A673 (cell line): ENCODE measurements around the gene SERPINB1.

GRCh38 chr6:2732637-2733103 is 18.1 kb downstream of the MYLK4 start:
- PRO-cap, result no peak

DNA sequence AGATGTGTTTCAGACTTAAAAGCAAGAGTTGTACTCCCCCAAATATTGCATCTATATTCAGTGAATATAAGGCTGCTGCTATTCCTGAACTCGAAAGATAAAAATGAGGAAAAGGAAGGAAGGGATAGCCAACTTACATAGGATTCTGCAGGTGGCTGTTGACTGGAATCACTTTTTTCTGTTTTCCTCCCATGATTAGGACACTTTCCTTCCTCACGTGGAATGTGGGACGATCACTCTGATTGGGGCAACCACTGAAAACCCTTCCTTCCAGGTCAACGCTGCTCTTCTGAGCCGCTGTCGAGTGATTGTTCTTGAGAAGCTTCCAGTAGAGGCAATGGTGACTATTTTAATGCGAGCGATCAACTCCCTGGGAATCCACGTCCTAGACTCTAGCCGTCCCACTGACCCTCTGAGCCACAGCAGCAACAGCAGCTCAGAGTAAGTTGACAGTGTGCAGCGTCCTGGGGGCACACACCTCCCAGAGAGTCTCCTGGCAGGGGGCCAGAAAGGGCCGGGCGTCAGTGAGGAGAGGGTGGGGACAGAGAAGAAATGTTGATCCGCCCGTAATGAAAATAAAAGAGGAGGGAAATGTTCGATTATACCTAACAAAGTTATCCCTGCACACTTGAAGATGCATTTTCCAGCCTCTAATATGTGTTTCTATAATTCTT is 4.9 kb downstream of the WRNIP1 start:
- PRO-cap, result no peak

DNA sequence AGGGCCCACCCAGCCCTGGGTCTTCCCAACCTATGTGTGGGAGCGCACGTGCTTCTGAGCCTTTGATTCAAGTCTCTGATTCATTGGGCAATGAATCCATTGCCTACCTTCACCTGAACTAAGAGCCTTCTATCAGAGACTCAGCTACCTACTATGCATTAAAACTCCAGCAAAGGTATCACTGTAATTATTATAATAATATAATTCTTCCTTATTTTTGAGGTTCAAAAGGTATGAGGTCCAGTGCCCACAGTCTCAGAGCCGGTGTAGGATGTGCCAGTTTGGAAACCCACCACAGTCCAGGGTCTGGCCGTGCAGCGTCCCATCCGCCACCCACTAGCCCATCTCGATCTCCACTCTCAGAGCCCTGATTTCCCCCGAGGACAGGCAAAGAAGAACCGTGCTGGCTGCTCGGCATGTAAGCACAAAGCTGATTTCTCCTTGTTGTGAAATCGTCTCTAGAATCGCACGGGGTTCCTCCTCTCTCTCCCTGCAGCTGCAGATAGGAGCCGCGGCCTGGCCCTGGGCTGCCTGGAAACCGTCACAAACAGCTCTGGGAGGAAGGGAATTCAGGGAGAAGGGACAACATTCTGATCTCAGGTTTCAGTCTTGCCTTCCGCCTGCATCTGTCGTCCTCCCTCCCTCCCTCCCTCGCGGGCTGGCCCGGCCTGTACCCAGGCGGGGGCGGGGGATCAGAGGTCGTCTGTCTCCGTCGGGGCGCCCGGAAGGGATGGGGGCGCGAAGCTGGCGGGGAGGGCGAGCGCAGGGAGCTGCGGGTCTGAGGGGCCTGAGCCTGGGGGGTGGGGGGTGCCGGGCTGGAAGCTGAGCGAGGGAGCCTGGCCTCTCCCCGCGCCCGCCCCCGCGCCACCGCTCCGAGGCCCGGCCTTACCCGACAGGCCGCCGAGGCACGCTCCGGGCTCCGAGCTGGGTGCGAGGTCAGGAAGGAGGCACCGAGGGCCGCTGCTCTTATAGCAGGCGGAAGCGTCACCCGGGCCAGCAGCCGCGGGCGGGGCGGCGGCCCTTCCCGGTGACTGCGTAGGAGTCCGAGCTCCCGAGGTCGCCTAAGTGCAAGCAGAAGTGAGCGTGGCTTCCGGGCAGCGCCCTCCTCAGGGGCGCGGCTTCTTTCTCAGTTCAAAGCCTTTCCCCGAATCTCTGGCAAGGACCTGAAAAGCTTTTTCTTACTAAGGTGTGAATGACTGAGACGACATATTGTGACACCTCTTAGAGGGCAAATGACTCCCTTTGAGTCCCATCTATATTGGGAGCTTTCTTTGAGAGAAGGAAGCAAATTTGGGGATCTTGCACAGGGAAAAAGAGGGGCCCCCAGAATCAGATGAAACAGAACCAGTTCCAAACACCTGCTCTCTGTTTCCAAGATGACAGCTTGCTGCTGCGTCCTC is at the start of gene SERPINB1:
SERPINB1 (minus strand) TSS at position 941 of the 1,400 bp plus-strand sequence.
- PRO-cap, result bidirectional peak, plus-strand start at position 447 of the sequence, minus-strand start at position 399 of the sequence

DNA sequence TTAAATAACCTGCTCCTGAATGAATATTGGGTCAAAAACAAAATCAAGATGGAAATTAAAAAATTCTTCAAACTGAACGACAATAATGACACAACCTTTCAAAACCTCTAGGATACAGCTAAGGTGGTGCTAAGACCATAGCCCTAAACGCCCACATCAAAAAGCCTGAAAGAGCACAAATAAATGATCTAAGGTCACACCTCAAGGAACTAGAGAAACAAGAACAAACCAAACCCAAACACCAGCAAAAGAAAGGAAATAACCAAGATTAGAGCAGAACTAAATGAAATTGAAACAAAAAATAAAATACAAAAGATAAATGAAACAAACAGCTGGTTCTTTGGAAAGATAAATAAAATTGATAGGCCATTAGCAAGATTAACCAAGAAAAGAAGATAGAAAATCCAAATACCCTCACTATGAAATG is 22.9 kb downstream of the SERPINB9 start:
- PRO-cap, result no peak

DNA sequence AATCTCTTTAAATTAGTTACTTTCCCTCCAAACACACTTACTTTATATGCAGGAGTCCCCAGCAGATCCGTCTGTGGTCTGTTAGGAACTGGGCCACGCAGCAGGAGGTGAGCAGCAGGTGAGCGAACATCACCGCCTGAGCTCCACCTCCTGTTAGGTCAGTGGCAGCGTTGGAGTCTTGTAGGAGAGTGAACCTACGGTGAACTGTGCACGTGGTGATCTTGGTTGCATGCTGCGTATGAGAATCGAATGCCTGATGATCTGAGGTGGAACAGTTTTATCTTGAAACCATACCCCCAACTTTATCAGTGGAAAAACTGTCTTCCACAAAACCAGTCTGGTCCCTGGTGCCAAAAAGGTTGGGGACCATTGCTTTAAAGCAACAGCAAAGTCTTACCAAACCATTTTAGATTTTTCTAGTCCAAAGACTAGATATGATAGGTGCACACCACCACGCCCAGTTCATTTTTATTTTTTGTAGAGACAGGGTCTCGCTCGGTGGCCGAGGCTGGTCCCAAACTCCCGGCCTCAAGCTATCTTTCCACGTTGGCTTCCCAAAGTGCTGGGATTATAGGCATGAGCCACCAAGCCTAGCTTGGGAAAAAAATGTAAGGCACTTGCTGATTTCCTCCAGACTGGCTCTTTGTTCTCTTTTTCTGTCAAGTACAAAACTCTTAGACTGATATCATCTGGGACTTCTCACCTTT is 4.9 kb downstream of the SERPINB6 start:
- PRO-cap, result no peak

DNA sequence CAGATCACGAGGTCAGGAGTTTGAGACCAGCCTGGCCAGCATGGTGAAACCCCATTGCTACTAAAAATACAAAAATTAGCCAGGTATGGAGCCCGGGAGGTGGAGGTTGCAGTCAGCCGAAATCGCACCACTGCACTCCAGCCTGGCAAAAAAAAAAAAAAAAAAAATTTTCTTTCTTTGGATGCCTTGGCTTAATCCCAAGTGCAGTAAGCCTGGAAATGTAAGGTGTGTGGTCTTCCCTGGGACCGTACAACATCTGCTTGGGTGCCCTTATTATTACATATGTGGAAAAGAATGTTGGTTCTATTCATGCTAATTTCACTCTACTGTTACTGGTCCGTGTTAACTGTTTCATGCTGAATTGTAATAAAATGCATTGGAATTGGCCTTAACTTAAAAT is 1.5 kb downstream of the SERPINB6 start:
- PRO-cap, result no peak

- PRO-cap, result unidirectional peak, plus-strand start at chr6:2970843
Observed at GRCh38 chr6:2970702-2971428, 502 bp downstream of the SERPINB6 start.

GRCh38 chr6:2976443-2976860 is 5.1 kb upstream of the SERPINB6 start:
- PRO-cap, result no peak

DNA sequence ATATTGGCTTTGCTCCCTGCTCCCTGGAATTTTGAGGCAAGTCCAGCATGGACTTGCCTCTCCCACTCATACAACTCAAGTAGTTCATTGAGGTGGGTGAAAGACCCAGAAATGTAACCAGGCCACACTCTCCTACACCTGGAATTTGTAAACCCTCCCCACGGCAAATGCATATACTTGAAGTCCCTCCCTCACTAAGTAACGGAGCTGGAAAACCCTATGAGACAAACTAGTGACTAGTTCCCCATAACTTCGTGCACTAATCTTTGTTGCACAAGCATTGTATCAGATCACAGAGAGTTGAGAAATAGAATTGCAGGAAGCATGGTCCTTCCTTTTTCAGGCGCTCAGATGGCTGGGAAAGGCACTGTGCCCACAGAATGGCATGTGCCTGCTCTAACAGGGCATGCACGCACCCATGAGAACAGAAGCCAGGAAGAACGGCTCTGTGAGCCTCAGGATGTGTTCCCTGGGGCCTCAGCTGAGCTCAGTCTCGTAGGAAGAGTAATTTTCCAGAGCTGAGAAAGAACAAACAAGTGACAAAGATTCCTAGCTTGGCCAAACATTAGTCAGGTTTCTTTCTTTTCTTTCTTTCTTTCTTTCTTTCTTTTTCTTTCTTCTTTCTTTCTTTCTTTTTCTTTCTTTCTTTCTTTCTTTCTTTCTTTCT is 10.2 kb upstream of the SERPINB6 start:
- PRO-cap, result no peak

DNA sequence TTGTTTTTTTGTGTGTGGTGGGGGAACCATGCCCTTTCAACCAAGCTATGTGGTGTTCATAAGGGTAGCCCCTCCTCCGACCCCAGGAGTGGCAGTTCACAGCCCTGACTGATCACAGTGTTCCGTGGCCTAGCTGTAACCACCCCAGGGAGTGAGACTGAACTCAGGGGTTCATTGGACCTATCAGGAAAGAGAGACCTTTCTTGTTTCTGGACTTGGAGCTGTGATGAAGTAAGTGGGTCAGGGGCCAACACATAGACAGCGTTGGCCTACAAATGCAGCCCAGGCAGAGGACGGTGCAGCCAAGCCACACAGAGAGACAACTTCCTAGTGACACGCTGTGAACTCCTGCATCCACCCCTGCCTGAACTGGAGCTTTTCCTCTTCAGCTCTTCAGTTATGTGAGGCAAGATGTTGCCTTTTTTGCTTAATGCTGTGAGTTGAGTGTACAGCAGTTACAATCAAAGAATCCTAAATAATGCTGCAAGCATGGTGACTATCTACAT is 26.1 kb downstream of the NQO2 start:
- PRO-cap, result no peak

DNA sequence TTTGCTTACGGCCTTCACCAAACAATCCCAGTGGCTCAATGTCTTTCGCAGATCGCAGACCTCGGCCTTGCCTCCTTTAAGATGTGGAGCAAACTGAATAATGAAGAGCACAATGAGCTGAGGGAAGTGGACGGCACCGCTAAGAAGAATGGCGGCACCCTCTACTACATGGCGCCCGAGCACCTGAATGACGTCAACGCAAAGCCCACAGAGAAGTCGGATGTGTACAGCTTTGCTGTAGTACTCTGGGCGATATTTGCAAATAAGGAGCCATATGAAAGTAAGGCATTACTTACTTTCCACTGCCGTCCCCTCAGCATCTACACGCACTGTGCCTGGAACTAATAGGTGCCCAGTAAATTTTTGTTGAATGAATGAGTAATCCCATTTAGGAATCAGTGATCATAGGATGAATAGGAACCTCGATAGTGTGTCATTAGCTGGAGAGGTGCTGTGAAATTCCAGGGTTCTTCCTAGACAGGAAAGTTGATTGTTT is 14.8 kb downstream of the RIPK1 start:
- PRO-cap, result no peak

DNA sequence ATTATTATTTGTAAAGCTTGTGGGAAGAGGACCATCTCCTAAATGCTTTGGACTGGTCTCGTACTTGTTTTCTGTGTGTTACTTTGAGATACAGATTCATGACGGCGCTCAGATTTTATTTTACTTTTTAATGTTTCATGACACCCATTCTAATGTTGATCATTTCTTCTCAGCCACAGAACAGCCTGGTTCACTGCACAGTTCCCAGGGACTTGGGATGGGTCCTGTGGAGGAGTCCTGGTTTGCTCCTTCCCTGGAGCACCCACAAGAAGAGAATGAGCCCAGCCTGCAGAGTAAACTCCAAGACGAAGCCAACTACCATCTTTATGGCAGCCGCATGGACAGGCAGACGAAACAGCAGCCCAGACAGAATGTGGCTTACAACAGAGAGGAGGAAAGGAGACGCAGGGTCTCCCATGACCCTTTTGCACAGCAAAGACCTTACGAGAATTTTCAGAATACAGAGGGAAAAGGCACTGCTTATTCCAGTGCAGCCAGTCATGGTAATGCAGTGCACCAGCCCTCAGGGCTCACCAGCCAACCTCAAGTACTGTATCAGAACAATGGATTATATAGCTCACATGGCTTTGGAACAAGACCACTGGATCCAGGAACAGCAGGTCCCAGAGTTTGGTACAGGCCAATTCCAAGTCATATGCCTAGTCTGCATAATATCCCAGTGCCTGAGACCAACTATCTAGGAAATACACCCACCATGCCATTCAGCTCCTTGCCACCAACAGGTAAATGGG is 13.0 kb upstream of the BPHL start:
- PRO-cap, result no peak

DNA sequence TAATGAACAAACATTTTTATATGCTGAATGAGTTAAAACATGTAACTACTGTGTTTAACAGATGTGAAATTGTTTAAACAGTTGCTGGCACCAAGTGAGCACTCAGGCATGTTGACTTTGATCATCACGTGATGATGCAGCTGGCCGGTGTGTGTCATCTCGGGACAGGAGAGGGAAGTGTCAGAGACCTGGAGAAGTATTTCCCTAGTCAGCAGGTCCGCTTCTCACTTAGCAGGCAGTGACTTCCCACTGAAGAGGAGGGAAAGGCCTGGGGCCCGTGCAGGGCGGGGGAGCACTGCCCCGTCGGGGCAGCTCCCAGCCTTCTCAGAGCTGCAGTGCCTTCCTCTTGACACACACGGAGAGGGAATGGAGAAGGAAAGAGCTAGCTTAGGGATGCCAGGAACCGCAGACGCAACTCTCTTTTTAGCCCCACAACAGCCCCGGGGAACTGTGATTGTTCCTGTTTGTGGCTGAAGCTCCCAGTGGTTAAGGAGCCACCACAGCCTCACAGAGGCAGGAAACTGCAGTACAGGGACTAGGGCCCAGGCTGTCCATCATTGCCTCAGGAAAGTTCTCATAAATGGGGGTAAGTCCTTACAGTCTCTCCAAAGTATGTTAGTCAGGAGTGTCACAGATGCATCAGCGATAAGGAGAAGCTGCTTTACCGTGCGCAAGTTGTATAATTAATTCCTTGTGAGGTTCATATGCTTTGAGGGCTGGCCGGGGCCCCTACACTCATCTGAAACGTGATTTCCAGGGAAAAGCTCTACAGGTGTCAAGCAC is 17.9 kb downstream of the TUBB2A start:
- PRO-cap, result no peak

DNA sequence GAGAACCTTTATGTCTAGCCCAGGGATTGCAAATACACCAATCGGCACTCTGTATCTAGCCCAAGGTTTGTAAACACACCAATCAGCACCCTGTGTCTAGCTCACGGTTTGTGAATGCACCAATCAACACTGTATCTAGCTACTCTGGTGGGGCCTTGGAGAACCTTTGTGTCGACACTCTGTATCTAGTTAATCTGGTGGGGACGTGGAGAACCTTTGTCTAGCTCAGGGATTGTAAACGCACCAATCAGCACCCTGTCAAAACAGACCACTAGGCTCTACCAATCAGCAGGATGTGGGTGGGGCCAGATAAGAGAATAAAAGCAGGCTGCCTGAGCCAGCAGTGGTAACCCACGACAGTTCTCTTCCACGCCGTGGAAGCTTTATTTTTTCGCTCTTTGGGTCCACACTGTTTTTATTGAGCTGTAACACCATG is 13.9 kb upstream of the TUBB2A start:
- PRO-cap, result unidirectional peak, plus-strand start at position 349 of the sequence

DNA sequence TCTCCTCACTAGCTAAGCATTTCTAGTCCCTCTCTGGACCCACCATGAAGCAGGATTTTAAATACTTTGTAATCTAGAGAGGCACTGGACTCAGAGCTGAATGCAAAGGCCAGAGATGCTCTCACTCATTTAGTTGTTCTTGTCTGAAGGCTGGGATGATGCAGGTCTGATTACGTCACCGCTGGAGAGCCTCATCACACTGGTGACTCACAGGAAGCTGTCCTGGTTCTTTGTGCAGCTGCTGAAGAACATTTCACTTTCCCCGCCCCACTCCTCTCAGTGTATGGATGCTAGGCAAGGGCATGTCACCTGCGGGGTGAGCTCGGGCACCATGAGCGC is 19.4 kb upstream of the TUBB2A start:
- PRO-cap, result bidirectional peak, plus-strand start at position 279 of the sequence, minus-strand start at position 201 of the sequence

DNA sequence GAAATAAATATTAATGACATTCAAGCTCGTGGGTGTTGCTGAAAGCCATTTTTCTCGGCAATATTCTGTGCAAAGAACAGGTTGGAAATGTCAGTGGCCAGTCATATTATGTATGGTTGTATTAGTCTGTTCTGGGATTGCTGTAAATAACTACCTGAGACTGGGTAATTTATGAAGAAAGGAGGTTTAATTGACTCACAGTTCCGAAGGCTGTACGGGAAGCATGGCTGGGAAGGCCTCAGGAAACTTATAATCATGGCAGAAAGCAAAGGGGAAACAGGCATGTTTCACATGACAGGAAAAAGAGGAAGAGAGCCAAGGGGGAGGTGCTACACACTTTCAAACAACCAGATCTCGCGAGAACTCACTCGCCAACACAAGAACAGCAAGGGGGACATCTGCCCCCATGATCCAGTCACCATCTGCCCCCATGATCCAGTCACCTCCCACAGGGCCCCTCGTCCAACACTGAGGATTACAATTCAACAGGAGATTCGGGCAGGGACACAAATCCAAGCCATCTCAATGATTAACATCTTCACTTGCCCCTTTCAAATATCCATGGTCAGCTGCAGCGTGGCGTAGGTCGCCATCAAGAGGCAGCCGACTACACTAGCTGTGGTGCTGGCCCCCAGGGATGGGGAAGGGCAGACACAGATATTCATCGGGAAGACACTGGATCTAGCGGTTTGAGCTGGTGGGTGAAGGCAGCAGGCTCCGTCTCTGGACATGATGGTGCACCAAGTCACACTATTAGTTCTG is 31.8 kb downstream of the TUBB2B start:
- PRO-cap, result no peak

DNA sequence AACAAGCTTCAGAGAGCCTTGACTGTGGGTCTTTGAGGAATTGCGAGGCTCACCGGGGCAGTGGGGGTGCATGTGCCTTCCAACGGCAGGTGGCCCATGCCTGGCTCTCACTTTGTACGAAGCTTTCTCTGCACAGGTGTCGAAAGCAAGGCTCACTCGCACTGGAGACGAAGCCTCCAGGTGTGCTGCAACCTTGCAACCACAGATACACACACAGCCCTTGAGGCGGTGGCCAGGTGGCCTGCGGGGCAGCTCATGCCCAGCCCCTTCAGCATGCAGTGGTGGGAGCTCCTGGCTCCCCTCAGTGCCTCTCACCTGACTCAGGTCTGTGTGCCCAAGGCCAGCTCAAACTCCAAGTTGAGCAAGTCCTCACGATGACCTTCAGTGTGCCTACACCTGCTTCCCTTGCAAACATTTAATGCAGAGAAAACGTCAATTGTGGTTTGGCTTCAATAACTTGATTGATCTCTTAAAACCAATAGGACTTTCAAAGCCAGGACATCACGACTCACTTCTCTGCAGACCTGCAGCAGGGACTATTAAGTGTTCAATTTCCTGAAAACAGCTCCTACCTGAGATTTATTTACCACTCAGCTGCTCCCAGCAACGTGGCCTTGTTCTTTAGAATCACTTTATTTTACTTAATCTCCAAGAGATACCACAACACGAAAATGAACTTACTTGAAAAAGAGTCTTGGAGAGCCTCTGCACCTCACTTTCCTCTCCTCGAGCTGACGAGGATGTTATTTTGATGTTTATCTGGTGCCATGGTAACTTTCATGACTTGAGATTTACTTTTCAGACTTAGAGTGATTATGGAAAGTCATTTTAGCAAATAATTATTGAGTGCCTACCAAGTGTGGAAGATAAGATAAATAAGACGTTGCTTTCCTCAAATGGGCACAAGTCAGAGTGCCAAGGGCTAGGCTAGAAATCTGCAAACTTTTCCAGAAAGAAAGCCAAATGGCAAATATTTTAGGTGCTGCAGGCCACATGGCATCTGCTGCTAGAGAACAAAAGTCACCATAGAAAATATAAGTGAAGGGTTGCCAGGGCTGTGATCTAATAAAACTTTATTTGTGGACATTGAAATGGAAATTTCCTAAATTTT is 86.2 kb downstream of the SLC22A23 start:
- PRO-cap, result no peak

GRCh38 chr6:3386156-3387196 is 70.4 kb downstream of the SLC22A23 start:
- PRO-cap, result no peak

- PRO-cap, result no peak
Observed at GRCh38 chr6:3403692-3404484, 53.0 kb downstream of the SLC22A23 start.

GRCh38 chr6:3405511-3406162 is 51.2 kb downstream of the SLC22A23 start:
- PRO-cap, result no peak